ENCODE measurements around the gene MYL12B.

DNA sequence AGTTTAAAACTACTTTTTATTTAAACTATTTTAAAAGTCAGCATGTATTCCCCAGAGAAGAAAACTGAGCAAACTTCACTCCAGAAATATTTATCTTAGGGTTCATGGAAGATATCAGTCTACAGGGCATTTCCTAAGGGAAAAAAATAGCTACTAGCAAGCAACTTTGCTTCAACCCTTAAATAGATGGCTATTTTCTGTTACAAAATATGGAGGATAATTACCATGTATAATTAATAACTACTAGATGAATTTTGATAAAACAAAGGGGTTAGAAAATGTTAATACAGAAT, 1.5 kb downstream of the MYOM1 start:
- PRO-cap: no peak

DNA sequence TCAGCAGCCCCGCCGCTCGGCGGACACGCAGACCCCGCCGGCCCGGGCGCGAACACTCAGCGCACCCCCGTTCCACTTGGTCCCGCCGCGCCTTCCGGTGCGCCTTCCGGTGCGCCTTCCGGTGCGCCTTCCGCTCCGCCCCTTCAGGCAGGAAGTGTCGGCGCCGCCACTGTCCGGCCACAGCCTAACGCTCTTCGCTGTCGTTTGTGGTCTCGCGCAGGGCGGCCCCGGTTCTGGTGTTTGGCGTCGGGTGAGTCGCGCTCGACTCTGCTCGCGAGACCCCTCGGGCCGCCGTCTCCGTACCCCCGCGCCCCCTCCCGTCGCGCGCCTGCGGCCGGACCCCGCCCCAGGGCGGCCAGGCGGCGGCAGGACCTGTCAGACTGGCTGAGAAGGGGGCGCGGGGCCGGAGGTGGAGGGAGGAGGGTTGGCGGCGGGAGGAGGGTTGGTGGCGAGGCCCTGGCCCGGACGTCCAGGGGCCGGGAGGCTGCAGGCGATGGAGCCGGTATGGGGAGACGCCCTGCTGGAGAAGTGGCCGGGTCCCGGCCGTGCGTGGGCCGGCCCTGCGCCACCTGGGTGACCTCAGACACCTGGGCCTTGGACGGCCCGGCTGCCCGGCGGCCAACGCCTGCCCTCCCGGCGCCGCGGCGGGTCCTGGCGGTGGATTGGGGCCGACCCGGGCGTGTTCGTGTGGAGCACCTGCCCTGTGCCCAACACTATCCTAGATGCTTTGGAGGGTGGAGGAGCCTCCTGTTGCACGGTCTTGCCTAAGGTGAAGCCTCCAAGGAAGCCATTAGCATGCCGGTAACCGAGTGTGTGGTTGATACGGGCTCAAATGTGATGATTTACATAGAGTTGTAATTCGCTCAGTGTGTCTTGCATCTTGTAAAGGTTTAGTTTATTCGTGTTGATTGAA, at the start of gene MYL12B:
TSS of gene MYL12B (plus strand) at position 146 of the 913 bp plus-strand sequence.
- PRO-cap: bidirectional peak, plus-strand start at position 209 of the sequence, minus-strand start at position 206 of the sequence; bidirectional peak, plus-strand start at position 800 of the sequence, minus-strand start at position 724 of the sequence

GRCh38 chr18:3263283-3263693, 1.4 kb downstream of the MYL12B start:
- PRO-cap: no peak

DNA sequence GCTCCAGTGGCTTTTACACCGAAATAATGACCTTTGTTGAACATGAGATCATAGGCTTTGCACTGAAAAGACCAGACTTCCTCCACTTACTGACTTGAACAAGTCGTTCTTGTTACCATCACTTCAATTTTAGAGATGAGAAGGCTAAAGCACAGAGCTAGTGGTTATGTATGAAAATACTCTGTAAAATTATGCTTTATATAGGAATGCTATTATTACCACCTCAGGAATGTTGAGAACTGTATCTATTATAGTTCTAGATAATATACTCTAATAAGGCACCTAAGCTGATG, 20.0 kb downstream of the MYL12B start:
- PRO-cap: no peak

DNA sequence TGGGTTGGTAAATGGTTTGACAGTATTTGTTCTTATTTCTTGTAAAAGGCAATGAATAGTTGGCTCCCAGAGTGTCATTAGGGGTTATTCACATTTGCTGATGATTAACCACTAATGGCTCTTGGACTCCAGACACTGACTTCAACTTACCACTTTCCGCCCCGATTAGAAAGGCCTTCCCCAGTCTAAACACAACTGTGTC, 9.6 kb upstream of the TGIF1 start:
- PRO-cap: no peak

DNA sequence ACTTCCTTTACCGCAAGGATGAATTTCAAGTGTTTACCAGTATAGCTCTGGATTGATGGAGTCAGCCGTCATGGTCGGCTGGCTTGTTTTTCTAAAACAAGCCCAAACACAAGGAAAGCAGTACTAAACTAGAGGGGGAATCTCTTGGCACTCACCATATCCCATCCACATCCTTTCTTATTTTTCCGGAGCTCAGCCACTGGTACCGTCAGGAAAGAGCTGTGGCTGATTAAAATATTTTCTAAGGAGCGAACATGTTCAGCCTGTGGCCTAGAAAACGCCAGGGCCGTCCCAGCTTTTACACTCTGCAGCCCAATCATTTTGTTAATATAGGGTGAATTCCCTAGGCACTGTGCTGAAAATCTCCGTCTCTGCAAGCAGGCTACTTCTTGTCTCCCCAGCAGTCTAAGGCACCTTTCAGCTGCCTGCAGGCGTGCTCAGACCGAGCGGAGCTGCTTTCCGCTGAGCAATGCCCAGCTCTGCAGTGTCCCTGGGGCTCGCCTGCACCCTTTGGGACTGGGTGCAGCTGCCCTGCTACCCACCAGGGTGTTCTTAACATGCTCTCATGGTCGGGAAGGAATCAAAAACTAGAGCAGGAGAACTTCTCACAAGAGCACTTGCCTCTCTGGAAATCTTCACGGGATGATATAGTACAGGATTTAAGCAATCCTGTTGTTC, 59.2 kb downstream of the TGIF1 start:
- PRO-cap: no peak

- PRO-cap: no peak
Observed at GRCh38 chr18:3526419-3527398, 76.7 kb downstream of the TGIF1 start.

GRCh38 chr18:3653416-3654508, 203.8 kb downstream of the TGIF1 start:
- PRO-cap: no peak

GRCh38 chr18:3654509-3655151, 204.7 kb downstream of the TGIF1 start:
- PRO-cap: no peak

DNA sequence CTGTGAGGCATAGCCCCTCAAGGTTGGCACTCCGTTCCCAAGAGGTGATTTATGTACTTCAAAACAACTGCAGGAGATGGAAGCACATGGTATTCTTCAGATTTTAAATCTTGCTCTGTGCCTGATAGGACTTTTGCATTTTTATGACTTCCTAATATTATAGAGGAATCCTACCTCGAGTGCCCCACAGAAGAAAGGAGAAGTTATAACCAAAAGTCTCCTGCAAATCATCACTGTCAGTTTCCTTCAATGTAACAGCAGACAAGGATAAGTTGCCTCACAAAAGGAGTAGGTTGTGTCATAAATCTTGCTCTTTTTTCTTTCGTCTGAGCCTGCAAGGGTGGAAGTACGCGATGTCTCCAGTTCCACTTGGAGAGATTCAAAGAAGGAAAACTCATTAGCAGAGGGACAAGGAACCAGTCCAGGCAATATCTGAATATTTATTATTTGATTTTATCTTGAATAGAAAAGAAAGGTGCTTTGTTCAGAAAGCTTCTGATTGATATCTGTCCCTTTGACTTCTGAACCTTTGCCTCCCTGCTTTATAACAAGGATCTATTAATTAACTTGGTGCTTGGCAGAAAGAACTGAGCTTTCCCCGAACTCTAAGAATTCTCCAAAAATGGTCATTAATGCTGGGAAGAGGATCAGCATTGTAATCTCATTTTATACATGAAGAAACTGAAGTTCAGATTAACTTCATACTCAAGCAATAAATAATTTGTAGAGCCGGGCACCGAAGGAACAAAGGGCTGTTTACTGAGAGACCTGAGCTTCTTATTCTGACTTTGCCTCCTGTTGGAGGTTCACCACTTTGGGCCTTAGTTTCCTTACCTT, 272.4 kb downstream of the TGIF1 start:
- PRO-cap: no peak

GRCh38 chr18:3874558-3875112, 424.7 kb downstream of the TGIF1 start:
- PRO-cap: no peak

DNA sequence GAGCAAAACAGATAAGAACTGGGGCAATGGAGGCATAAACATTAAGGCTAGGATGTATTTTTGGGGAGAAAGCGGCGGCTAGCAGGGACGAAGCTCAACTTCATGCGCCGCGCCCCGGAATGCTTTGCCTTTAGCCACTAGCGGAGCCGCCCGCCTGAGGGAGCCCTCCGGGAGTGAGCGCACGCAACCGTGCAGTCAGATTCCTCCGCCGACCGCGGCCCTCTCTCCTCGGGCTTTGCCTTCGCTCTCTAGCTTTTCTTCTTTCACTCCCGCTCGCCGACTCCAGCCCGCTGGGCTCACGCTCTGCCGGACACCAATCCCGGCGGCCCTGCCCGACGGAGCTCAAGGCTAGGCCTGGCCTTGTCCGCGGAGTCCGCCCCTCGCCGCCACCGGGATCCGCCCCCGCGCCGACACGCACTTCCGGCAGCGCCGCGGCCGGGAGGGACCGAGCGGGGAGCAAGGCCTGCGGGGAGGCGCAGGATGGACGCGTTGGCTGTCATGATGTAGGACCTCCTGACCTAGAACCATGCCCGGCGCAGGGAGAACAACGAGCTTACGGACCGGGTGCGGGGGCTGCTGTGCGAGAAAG, 40.7 kb upstream of the AKAIN1 start:
- PRO-cap: bidirectional peak, plus-strand start at position 198 of the sequence, minus-strand start at position 126 of the sequence

DNA sequence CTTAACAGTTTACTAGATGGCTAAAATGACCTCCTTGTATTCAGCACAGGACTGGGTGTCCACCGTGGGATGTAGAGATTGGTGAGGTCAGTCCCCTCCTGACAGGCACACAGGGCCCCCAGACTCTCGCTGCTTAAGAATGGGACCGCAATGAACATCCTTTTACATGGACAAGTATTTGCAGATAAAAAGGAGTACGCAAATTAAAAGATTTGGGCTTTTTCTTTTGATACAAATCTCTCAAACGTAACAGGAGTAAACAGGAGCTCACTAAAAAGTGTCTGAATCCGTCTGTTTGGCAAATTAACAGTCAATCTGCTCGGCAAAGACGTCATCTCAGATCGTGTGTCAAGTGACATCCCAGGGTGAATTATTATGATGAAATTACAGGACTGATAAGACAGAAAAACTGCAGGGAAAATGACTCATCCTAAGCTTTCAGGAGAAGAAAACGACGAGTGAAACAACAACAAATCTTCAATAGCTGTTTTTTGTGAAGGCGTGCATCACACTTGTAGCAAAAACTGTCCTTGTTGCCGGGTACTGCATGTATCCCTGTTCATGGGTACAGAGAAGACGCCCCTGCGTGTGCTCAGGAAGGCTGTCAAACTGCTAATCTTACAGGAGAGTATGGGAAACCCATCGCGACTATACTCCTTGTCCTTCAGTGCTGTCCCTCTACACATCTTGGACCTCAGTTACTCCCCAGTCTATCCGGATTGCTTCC, 25.0 kb downstream of the EPB41L3 start:
- PRO-cap: no peak

GRCh38 chr18:5889993-5891219, 4.9 kb downstream of the TMEM200C start:
- PRO-cap: no peak

DNA sequence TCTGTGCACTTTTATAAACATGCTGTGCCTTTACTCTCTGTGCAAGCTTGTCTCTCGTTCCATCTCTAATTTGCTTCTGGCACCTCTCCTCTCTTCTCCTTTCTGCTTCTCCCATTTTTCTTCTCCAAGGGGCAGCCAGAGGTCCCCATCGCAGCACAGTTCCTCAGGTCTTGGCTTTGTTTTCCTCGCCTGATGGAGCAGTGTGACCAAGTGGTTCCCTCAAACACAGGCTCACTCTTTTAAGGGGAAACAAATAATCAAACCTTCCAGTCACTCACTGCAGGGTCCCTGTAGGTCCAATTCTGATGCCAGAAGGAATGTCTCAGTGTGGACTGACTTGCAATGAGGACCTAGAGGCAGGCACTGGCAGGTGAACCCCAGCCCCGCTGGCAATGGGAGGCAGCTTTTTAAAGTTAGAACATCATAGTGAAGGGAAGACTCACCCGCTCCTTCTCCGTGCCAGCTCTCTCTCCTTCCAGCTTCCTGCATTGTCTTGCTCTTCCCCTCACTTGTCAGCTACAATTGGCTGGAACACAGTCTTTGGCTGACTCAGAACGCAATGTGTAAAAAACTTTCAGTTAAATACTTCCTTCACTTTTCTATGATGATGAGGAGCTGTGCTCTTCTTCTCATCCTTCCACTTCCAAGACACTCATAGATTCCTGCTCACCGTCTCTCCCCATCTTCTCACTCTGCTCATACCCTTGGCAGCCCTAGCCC, 117.7 kb upstream of the TMEM200C start:
- PRO-cap: no peak

DNA sequence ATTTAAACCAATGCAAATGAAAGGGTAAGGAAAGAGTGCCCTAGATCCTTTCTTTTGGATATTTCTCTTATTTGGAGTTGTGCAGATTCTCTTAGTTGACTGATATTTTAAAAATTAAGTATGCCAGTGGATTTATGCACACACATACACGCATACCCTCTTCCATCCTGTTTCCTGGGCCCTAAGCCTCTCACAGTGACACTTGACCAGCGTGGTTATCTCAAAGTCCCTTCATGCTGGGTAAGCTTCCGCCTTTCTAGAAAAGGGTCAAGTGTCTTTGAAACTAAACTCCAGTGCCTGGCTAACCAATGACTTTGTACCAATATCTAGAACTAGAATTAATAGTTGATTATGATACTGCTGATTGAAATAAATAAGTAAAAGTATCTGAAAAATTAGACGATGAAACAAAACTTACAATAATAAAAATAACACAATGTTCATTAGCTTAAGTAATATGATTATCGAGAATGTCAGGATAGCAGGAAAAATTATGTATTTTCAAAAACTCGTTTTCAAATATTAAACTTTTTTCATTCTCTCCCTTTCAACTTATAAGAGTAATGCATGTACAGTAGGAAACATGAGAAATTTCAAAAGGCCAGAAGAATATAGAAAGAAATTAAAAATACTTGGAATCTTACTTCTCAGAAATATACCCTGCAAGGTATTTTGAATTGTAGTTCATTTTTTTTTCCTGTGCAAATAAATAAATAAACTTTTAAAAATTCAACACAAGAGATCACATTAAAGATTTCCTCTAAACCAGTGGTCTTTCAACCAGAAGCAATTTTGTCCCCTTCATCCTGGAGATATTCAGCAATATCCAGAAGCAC, 144.4 kb upstream of the TMEM200C start:
- PRO-cap: no peak

GRCh38 chr18:6058885-6059221, 163.5 kb upstream of the TMEM200C start:
- PRO-cap: no peak

GRCh38 chr18:6256400-6257025, 158.2 kb downstream of the L3MBTL4 start:
- PRO-cap: no peak

- PRO-cap: no peak
Observed at GRCh38 chr18:6375008-6375497, 39.7 kb downstream of the L3MBTL4 start.

DNA sequence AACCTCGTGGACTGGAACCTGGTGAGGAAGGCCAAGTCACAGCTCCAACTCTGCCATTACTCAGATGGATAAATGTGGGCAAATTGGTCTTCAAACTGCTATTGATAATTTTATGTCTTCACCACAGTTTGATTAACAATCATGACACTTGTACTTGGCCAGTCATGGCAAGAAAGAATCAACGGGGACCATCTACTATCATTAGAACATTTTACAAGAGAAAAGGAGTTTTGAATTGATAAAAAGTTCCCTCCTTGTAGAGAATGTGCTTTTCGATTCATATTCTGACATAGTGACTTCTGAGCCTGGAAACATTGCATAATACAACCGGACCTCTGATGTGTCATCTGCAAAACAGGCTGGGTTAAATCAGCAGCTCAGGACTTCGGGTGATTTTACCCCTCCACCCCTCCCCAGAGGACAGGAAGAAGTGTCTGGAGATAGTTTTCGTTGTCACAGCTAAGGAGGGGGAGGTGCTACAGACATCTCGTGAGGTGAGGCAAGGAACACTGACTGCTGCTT, 8.5 kb downstream of the L3MBTL4 start:
- PRO-cap: no peak

Measured in endothelial cell (in vitro differentiated cells).